Measurements from ENCODE around the genes ENG and PTGES2.

DNA sequence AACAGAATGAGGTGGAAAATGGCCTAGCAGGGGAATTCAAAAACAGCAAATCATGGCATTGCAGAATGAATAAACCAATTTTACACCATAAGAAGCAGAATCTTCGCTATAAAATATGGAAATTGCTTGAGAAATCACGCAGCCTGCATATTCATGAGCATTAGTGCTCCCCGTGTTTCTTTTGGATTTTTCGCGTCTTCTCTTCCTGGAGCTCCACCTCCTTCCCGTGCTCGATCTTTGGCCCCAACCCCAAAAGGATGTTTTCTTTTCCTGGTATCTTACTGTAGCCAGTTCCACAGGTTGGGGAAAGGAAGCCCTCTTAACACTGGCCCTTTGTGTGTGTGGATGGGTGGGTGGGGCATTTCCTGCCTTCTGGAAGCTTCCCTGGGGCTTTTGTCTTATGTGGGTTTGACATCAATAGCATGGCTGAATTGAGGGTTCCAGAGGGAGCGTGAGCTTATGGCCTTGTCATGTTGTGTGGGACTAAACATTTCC is 21.9 kb downstream of the STXBP1 start:
- PRO-cap, result no peak

- PRO-cap, result no peak
Measured at GRCh38 chr9:127789573-127789931, 3.7 kb downstream of the CDK9 start.

DNA sequence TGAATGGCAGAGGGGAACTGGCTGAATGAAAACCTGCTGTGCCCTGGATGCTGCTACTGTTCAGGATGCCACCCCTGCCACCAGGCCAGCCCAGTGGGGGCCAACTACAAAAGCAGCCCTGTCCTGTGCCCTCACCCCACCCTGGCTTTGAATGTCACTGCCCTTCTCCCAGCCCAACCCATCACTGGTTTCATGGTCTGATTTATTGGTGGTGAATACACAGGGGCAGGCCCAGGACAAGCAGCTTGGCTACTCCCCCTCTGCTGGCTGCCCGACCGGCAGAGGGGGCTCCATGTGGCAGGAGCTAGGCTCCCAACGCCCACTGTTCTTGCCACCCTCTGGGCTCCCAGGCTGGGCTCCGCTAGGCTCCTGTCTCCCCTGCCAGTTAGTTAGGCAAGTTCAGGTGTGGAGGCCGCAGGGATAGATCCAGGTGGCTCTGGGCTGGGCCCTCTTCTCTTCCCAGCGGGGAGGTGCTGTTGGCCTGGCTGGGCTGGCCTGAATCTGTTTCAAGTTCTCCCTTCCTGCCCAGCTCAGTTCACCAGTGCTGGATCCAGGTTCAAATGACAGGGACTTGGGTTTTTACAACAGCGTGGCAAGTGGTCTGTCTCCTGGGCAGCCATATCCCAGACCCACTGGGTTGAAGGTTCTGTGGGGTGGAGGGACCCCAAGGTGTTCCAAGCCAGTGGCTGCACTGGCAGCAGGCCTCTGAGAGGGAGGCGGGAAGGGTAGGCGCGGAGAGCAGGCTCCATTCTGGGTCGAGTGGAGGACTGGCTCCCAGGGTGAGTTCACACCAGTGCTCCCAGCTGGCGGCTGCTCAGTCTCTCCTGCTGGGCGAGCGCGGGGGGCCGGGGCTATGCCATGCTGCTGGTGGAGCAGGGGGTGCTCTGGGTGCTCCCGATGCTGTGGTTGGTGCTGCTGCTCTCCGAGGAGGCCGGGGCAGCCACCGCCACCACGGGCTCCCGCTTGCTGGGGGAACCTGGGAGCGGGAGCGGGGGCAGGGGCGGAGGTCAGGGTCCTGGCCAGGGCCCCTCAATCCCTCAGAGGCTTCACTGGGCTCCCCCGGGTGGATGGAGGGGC is 12.5 kb downstream of the FPGS start:
- PRO-cap, result no peak

- PRO-cap, result no peak
Measured at GRCh38 chr9:127833421-127833829, 21.0 kb downstream of the ENG start.

GRCh38 chr9:127848043-127848400 is 6.4 kb downstream of the ENG start:
- PRO-cap, result no peak

DNA sequence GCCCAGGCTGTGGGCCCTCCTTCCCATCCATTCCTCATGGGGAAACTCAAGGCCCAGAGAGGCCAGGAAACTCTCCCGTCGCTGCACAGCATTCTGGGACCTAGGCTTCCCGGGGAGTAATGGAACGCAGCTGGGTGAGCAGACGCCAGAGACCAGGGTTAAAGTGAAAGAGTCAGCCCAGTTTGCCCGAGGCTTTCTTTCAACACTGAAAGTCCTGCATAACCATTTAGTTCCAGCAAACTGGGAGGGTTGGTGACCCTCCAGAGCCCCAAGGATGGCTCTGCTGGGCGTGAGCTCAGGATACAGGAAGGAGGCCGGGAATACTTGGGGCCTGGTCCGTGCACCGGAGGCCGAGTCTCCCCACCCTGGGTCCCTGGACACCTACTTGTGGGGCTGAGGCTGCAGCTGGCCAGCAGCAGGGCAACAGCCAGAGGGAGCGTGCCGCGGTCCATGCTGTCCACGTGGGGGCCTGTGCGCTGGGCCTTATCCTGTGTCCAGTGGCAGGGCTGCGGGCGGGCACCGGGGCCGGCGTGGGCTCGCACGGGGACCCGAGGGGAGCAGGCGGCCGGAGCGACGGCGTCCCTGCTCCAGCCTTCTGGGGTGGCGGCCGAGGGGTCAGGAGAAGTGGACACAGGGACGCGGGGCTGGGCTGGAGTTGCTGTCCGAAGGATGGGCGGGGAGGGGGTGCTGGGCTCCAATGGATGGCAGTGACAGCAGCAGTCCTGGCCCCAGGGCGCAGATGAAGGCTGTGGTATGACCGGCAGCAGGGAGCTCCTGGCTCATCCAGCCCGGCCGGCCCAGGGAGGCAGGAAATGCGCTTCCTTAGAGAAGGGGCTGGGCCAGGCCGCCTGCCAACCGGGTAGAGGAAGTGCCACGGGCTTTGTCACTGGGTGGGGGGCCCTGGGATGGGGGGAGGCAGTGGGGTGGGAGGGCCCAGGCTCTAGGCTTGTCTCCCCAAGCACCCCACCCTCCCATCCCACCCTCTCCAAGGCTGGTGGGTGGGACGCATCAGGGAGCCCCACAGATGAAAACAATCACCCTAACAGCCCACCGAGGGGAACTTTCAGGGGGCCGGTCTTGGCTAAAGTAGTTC is at the start of gene ENG:
Gene ENG, minus strand, starts transcription at position 755 of the 1,093 bp plus-strand sequence.
- PRO-cap, result bidirectional peak, plus-strand start at position 402 of the sequence, minus-strand start at position 383 of the sequence; bidirectional peak, plus-strand start at position 732 of the sequence, minus-strand start at position 749 of the sequence; unidirectional peak, minus-strand start at position 810 of the sequence

- PRO-cap, result no peak
Measured at GRCh38 chr9:127867517-127868127, 9.9 kb downstream of the AK1 start.

GRCh38 chr9:127918895-127919995 is 2.4 kb upstream of the ST6GALNAC4 start:
- PRO-cap, result no peak

GRCh38 chr9:127959265-127959919 is 21.4 kb downstream of the EEIG1 start:
- PRO-cap, result no peak

DNA sequence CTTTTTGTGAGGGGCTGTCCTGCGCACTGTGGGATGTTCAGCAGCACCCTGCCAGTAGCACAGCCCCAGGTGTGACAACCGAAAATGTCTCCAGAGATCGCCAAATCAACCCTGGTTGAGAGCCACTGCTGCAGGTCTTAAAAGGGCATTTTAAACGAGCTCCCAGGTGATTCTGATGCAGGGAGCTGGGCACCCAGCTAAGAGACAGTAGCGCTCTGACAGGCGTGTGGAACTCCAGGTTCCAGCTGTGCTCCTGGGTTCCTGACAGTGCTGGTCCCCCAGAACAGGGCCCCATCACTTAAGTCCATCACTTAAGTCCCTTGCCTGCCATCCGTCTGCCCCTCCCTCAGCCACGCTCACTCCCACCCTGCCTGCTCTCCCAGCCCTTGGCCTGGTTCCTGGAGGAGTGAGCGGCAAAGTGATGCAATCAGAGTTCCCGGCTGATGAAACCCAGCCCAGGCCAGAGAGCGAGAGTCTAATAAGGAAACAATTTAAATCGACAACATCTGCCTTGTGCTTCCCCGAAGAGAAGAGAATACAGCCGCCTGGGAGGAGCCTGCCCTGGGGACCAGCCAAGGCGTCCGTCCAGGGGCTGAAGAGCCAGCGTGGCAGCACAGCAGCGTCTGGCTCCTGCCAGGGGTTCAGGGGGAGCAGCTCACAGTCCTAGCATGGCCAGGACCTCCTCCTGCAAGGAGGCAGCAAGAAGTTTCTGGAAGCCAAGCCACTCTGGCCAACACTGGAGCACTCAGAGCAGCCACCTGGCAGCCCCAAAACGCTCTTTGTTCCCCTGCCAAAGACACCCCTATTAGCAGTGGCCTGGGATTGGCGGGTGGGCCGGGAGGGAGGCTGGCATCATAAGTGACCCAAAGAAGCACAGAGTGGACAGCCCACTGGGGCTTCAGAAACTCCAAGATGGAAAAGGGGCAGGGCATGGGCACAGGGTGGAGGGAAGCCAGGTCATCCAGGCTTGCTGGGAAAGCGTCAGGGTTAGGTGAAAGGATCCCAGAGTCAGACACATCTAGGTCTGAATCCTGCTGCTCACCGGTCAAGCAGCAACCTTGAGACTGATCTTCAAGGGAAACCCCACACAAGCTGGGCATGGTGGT is 15.2 kb downstream of the EEIG1 start:
- PRO-cap, result bidirectional peak, plus-strand start at position 601 of the sequence, minus-strand start at position 331 of the sequence

DNA sequence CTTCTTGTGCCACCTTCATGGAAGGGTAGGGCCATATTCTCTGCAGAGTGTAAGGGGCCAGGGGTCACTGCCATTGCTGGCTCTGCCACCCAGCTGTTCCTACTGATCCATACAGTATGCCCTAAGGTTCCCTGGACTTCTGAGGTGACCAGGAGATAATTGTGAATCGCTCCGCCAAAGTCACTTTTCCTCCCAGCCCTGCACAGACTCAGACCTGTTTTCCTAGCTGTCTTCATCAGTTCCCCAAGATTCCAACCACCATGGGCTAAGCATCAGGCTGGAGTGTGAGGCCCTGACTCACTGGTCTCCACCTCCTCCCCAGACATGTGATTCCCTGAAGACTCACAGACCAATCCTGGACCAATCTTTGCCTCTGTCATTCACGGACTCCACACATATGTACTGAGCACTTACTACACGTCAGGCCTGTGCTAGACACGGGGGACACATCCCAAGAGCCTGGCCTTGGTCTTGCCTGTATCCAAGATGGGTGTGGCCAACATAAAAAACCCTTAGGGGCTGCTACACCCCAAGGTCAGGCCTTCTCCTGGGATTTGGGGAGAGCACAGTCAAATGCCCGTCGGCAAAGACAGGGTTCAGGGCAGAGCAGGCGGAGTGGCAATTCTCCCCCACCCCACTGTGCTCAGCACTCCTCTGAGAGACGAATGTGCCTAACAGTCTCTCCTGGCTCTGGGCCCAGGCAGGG is 12.1 kb downstream of the EEIG1 start:
- PRO-cap, result unidirectional peak, minus-strand start at position 278 of the sequence

DNA sequence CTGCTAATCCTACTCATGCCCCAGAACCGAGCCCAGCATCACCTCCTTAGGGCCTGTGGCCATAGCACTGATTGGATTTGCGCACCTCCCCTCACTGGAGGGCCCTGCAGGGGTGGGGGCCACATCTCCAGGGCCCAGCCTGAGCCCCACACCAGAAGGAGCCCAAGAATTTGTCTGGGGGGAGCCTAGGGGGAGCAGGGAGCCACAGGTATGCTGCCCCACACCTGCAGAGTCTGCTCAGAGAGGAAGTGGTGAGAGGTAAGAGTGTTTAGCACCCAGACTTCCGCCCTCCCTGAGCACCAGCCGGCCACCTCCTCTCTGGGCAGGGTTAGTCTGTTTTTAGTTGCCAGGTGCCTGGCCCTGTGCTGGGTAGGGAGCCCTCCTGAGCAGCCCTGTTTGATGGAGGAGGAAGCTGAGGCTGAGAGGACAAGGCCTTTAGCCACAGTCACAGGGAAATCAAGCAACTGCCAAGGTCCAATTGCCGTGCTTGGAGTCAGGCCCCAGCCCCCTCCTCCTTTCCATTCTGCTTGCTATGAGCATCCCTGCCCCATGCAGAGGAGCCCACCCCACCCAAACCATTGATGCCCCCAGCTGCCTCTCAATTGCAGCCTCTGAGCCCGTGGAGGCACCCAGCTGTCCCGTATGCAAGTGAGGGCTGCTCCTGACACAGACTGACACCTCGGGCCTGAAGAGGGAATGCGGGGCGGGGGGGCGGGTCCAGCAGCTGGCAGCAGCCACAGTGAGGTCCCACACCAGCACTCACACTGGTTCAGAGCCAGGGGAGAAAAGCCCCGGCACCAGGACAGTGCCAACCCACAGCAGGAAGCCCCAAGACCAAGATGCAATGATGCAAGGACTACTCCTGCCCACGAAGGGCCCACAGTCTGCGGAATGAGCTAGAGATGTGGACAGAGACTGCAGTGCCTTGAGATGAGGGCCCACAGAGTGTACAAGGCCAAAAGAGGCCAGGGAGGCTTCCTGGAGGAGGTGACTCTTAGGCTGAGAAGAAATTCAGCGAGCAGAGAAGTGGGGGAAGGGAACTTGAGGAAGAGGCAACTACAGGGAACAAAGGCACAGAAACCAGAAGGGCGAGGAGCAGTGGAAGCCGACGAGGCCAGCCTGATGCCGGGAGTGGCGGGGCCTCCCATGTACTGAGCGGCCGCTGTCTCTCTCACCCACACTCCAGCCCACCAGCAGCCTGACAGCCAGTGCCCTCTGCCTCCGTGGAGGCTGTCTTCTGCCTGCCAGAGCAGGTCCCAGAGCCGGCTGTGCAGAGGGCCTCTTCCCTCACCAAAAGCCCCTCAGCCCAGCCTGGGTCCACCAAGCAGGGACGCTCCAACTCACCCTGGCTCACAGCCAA is 9.5 kb downstream of the EEIG1 start:
- PRO-cap, result no peak

DNA sequence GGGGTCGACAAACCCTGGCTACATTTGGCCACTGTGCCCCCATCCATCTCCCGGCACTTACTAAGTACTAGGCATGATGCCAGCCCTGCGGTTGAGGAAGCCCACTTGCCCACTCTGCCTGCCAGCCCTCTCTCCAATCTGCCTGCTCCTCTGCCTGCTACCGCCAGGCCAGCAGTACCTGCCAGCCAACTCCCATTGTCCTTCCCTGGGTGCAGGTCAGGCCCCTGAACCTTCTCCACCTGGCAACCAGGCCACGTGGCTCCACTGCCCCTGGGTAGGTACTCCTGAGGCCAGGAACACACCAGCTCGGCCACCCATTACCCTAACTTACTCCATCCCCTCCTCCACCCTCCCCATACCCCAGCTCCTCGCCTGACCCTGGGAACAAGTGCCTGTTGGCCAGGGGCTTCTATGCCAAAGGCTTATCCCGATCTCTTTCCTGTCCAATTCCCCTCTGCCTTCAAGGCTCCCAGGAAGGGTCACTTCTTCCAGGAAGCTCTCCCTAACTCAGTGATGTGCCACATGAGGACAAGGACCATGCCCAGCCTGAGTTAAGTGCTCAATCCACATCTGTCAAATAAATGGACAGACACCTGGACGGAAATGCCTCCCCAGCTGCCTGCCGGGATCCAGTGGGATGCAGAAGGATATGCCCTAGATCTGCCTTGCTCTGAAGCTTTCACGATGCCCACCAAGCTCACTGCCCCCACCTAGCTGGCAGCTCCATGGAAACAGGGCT is 6.6 kb downstream of the EEIG1 start:
- PRO-cap, result no peak

DNA sequence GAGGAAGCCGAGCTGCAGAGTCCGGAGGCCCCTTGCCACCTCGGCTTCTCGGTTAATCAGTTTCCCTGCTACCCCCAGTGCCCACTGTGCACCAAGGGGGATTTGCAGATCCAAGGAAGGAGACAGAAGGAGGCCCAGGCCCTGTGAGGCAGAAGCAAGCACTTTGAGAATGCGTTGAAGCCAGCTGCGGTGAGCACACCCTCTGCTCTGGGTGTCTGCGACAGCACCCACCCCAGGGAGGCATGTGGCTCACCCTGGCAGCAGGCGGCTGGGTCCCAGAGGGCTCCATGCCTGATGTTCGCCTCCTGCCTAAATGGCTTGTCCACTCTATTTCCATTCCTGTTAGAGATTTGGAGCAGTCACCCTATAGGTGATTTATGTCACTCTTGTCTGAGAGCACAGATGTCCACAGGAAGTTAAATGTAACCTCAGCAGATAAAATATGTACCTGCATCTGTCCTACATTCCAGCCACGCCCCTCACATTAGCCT is 28.3 kb downstream of the PTGES2 start:
- PRO-cap, result no peak

GRCh38 chr9:128101584-128102156 is 25.9 kb downstream of the PTGES2 start:
- PRO-cap, result no peak

- PRO-cap, result bidirectional peak, plus-strand start at chr9:128127814, minus-strand start at chr9:128127711
Measured at GRCh38 chr9:128127154-128127841, at the start of gene PTGES2. TSS of gene PTGES2 (minus strand) at chr9:128127729.

GRCh38 chr9:128176263-128176765 is 15.1 kb downstream of the CIZ1 start:
- PRO-cap, result no peak

DNA sequence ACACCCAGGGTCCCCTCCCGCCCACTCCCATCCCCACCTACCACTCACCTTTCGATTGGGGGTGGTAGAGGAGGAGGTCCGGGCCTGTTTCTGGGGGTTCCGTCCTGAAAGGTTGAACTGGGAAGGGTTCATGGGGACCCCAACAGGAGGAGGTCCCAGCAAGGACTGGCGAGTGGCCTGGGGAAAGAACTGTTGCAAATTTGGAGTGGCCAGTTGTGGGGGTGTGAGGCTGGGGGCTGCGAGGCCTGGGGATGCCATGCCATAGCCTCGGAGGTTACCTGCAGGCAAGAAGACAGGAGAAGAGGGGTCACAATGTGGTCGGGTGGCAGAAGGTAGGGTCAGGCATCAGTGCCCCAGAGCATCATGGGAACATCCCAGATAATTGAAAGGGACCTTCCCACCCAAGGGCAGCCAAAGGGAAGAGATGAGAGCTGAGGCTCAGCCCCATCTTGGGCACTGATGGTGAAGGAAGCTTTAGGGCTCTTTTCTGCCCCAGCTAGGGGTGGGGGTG is 5.8 kb downstream of the CIZ1 start:
- PRO-cap, result no peak

DNA sequence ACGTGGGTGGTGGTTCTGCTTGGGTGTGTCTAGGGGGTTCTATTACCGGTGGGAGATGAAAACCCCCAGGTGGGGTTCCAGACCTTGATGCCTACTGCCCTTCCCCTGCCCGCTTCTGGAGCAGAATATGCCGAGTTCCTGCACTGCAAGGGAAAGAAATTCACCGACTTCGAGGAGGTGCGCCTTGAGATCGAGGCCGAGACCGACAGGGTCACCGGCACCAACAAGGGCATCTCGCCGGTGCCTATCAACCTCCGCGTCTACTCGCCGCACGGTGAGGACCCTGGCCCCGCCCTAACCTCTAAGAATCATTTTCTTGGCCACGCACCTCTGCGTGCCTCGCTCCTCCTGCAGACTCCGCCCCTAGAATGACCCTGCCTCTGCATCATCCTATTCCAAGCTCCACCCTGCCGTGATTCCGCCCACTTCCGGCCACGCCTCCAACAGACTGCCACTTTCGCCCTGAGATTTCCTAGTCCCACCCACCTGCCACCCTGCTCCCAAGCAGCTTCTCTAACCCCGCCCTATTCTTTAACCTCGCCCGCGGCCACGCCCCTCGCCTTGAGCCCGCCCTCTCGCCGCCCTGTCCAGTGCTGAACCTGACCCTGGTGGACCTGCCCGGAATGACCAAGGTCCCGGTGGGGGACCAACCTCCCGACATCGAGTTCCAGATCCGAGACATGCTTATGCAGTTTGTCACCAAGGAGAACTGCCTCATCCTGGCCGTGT is 15.4 kb downstream of the DNM1 start:
- PRO-cap, result unidirectional peak, minus-strand start at position 327 of the sequence; unidirectional peak, minus-strand start at position 364 of the sequence

DNA sequence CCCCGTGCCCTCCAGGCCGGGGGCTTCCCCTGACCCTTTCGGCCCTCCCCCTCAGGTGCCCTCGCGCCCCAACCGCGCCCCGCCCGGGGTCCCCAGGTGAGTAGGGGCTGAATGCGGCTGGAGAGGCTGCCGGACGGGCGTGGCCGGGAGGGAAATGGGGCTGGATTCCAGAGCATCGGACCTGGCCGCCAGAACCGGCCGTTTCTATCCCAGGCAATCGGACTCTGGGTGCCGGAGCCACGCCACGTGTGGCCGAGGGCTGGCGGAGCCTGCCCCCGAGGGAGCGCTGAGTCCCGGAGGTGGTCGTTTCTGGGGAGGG is 25.0 kb downstream of the GOLGA2 start:
- PRO-cap, result no peak

Measured in ReNcell CX (cell line).